ENCODE measurements around a stretch of chr6.

- RRBS: no CpG with 5 or more reads among the region's 4 CpGs
Measured at GRCh38 chr6:52724521-52724815, 38.8 kb downstream of the GSTA2 start.

- RRBS: no CpG with 5 or more reads among the region's 3 CpGs
Measured at GRCh38 chr6:52803990-52804324, 341 bp upstream of the GSTA1 start.

DNA sequence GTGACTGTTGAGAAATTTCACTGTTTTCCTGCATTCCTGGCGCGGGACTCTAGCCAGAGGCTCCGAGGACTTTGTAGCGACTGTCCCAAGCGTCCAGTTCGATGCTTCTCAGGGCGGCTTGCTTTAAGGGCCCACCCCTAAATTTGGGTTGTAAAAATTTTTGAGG is 277 bp upstream of the FBXO9 start:
- RRBS: no CpG with 5 or more reads among the region's 7 CpGs

- RRBS: no CpG with 5 or more reads among the region's 11 CpGs
Measured at GRCh38 chr6:53268155-53269176, 80.3 kb downstream of the ELOVL5 start.

GRCh38 chr6:53290972-53291618 is 57.7 kb downstream of the ELOVL5 start:
- RRBS: no CpG with 5 or more reads among the region's 1 CpG

GRCh38 chr6:53361416-53362235 is 12.9 kb upstream of the ELOVL5 start:
- RRBS: no CpG with 5 or more reads among the region's 5 CpGs

DNA sequence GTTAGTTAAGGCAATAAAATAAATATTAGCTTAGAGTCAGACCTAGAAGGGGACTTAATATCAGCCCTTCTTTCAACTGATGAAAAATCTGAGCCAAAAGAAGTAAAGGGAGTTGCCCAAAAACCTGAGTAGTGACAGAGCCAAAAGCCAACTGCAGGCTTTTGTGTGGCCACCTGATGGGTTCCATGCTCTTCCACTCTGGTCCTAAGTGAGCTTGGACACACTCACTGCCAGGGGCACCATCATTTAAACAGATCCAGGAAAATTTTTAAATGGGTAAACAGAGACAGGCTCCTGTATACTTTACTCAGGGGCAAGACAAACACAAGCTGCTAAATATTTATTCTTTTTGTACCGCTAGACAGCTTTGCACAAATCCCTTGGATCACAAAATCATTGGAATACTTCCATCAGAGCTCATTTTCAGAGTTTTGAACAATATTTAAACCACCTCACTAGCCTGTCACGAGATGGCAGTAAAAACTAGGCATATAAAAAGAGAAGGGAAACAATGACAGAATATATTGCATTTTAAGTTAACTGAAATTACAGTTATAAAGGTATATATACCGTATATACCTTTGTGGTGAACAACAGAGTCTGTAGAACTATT is 31.4 kb downstream of the GCLC start:
- RRBS: no CpG with 5 or more reads among the region's 3 CpGs

- RRBS: no CpG with 5 or more reads among the region's 5 CpGs
Measured at GRCh38 chr6:53862594-53863319, 68.0 kb downstream of the LRRC1 start.

- RRBS: no CpG with 5 or more reads among the region's 3 CpGs
Measured at GRCh38 chr6:53927042-53927577, 132.3 kb downstream of the LRRC1 start.

DNA sequence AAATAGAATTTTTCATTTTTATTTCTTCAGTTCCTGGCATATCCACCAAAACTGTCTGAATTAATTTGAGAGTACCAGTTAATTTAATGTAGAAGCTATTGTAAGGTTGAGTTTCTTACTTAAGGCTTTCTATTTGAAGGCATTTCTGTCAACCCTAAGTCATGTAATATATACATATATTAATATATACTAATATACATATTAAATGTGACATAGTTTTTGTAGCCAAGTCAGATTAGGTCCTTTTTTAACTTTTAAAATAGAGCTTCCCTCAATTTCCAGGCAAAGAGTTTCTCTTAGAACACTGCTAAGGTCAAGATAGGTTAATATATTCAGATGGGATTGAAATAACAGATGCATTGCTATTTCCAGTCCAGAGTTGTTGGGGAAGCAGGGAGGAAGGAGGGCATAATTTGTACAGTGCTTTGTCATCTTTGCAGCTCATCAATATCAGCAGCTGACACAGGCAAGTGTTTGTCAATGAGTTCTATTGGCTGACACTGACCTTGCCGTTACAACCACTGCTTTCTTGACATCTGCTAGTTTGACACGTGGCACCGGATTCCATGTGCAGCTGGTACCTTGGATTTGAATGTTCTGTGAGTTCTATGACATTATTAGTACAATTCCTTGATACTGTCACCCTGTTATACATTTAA is 28.1 kb upstream of the MLIP start:
- RRBS: no CpG with 5 or more reads among the region's 3 CpGs

GRCh38 chr6:56091007-56091783 is 156.2 kb downstream of the COL21A1 start:
- RRBS: no CpG with 5 or more reads among the region's 2 CpGs

DNA sequence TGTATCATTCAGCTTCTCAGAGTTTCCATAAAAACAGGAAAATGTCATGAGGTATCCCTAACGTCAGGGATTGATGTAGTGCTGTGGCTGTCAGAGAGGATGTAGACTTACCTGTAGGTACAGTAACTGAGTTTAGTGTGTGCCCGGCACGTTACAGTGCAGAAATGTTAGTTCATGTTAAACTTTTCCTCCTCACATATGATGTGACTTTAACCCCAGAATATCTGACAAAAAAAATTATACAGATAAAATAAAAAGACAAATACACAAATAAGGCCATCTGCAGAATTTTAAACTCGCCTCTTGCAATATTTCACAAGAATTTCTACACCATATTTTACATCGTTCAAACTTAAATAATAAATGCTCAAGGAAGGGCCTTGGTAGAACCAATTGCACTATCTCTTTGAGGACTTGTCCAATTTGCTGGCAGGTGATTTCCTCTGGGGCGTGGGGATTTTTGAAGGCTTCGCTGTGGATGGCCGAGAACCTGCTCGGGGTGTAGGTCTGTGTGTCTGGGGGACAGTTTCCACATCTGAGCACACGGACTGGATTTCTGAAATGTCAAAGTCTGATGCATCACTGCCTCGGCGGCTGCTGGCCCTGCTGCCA is 211.3 kb upstream of the COL21A1 start:
- RRBS: no CpG with 5 or more reads among the region's 12 CpGs

- RRBS: no CpG with 5 or more reads among the region's 6 CpGs
Measured at GRCh38 chr6:56534902-56535356, 287.5 kb upstream of the COL21A1 start.

- RRBS: under 1% methylated on average over 24 of the region's 45 CpGs
Measured at GRCh38 chr6:56542281-56543133, 295.1 kb upstream of the COL21A1 start.

- RRBS: no CpG with 5 or more reads among the region's 8 CpGs
Measured at GRCh38 chr6:56551833-56553012, 304.8 kb upstream of the COL21A1 start.

DNA sequence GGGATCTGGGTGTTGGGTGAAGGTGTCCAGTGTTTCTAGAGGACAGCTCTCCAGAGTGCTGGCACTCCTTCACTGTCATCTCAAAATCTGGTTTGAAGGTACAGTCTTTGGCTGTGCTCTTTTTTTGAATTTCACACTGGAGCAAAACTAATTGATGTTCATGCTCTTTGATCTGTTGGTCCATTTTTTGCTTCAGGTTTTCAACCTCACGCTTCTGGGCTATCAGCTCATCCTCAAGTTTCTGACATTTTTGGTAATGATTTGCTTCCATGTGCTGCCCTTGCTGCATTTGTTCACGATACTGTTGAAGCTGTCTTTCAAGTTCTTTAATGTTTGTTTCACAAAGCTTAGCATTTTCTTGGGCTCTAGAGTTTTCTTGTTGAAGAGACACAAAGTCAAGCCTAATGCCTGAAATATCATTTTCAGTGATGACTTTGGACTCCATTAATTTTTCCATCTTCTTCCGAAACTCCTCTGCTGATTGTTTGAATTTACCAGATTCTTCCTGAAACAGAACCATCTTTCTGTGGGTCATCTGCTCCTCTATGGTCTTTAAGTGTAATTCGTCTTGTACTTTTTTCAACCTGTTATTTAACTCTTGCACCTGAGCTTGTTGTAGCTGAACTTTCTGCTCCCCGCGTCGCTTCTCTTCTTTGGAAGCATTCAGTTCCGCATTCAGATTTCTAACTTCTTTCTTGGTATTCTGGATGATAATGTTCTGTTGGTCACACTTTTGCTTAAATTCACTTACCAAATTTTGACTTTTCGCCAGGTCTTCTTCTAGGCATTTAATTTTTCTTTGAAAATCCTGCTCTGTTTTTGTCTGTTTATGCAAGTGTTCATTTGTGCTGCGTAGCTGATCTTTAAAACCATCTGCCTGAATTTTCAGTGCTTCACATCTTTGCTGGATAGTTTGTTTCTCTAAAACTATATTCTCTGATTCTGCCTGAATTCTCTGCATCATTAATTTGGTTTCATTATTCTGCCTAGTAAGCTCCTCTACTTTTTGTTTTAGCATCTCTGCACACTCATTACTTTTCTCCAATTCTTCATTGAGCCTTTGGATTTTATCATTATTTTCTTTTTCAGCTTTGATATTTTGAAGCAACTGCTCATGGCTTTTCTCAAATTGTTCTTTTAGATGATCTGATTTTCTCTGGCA is 335.9 kb downstream of the DST start:
- RRBS: no CpG with 5 or more reads among the region's 10 CpGs

DNA sequence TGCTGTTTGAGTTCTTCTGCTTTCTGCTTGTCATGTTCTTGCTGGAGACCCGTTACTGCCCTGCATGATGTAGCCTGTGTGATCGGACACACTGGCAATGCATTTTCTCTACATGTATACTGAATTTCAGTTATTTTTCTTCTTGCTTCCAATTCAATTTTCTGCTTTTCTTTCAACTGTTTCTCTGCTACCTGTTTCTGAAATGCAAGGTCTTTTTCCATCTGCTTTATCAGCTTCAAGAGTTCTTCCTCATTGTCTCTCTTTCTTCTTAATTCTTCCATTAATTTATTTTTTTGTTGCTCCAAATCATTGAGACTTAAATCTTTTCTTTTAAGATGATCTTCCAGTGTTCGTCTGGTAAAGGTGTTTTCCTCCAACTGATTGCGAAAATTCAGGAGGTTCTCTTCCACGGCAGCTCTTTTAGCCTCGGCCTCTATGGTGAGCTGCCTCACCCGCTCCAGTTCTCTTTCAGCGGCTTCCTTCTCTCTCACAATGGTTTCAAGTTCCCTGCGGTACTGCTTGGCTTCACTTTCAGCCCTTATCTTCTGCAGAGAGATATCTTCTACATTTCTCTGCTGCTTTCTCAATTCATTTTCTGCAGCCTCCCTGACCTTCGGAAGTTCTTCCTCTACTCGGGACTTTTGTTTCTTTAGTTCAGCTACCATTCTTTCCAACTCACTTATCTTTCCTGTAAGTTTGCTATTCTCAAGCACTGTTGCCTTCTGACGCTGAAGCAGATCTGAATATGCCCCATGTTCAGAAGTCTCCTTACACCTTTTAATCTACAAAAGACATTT is 334.5 kb downstream of the DST start:
- RRBS: no CpG with 5 or more reads among the region's 12 CpGs

DNA sequence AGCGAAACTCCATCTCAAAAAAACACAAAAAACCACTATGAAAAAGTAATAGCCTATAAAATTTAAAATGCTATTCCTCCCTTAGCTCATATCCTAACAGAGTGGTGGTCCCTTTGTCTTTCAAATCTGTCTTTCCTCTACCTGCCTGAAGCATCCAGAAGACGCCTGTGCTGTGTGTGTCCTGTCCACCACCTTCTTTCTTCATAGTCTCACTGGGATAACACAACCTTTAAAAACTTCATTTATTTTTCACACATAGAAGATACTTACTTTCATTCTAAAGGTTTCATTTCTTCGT is 301.0 kb downstream of the DST start:
- RRBS: no CpG with 5 or more reads among the region's 3 CpGs

Measured in CMK (cell line).